Measurements from ENCODE around the genes PARPBP, ASCL1 and NT5DC3.

GRCh38 chr12:98593164-98593567, 320 bp upstream of the SLC25A3 start:
- RRBS, result 2% methylated on average over 9 of the region's 22 CpGs

GRCh38 chr12:99453262-99453845, 194.2 kb upstream of the GARIN6 start:
- RRBS, result no CpG with 5 or more reads among the region's 9 CpGs

DNA sequence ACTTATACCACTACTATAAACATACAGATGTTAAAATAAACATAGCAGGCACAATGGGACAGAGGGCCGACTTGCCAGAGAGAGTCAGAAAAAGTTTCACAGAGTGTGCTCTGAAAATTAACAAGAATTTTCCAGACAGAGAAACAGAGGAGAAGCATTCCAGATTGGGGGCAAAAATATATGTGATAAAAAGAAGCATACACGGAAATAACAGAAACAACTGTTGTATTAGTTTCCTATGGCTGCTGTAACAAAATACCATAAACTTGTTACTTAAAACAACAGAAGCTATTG, 49.0 kb upstream of the GARIN6 start:
- RRBS, result no CpG with 5 or more reads among the region's 2 CpGs

GRCh38 chr12:100268053-100268554, 1.1 kb downstream of the SCYL2 start:
- RRBS, result no CpG with 5 or more reads among the region's 5 CpGs

GRCh38 chr12:100437249-100437829, 36.3 kb upstream of the NR1H4 start:
- RRBS, result no CpG with 5 or more reads among the region's 4 CpGs

DNA sequence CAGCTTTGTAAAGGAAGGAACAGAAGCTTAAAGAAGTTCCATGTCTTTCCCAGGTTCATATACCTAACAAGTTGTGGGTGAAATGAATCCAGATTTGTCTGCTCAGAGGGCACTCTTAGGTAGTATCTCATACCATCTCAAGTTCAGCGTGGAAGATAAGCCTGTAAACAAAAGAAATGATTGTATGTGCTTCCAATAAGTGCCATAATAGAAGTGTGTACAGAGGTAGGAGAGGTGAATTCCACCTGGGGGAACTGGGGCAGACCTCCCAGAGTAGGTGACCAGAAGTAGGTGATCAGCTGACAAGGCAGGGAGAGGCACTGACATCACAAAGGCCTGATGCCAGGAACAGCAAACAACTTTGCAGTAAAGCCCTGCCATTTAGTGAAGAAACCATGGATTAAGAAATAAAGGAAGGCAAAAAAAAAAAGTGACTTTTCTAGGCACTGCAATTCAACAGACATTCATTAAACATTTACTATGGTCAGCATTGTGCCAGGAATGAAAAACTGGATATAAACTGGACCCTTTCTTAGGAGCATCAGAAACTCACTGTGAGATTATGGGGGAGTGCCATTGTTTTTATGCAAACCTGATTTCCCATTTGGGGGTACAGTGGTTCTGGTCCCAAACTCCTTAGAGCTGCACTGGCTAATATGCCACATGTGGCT, 31.2 kb downstream of the NR1H4 start:
- RRBS, result no CpG with 5 or more reads among the region's 1 CpG

- RRBS, result no CpG with 5 or more reads among the region's 12 CpGs
Measured at GRCh38 chr12:100574262-100574884, 889 bp downstream of the GAS2L3 start.

- RRBS, result no CpG with 5 or more reads among the region's 4 CpGs
Measured at GRCh38 chr12:101617048-101617434, 22.3 kb downstream of the MYBPC1 start.

DNA sequence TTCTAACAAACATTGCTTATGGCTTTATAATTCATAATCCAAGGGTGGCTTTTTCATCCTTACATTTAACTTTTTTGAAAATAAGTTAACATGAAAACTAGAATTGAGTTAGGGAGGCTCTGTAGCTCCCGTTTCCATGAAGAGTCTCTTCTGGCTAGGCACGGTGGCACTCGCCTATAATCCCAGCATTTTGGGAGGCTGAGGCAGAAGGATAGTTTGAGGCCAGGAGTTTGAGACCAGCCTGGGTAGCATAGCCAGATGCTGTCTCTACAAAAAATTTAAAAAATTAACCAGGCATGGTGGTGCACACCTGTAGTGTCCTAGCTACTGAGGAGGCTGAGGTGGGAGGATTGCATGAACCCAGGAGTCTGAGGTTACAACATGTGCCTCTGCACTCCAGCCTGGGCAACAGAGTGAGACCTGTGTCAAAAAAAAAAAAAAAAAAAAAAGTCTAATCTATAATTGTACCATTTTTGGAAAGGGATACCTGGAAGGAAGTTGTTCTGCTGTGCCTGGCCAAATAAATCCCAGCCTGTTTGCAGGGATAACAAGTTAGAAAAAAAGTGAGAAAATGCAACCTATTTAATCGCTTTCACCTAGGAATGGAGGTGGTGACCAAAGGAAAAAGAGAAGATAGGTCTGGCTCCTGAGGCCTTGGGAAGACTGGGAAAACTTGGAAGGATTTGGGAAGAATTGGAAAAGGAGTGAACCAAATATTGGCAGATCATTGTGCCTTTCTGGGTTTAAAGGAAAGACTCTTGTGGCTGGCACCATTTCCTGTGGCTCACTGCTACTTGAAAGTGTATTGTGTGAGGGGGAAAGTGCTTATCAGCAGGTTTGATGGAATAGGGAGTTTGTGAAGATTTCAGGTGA, 11.8 kb downstream of the CHPT1 start:
- RRBS, result no CpG with 5 or more reads among the region's 4 CpGs

DNA sequence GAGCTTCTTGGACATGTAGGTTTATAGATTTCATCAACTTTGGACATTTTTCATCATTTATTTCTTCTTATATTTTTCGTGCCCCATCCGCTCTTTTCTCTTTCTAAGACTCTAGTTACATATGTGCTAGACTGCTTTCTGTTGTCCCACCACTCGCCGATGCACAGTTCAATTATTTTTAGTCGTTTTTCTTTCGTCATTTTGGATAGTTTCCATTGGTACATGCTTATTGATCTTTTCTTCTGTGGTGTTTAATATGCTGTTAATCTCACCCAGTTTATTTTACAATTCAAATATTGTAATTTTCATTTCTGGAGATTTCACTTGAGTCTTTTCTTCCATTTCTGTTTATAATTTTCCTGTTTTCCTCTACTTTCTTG, 15.0 kb downstream of the CHPT1 start:
- RRBS, result no CpG with 5 or more reads among the region's 6 CpGs

DNA sequence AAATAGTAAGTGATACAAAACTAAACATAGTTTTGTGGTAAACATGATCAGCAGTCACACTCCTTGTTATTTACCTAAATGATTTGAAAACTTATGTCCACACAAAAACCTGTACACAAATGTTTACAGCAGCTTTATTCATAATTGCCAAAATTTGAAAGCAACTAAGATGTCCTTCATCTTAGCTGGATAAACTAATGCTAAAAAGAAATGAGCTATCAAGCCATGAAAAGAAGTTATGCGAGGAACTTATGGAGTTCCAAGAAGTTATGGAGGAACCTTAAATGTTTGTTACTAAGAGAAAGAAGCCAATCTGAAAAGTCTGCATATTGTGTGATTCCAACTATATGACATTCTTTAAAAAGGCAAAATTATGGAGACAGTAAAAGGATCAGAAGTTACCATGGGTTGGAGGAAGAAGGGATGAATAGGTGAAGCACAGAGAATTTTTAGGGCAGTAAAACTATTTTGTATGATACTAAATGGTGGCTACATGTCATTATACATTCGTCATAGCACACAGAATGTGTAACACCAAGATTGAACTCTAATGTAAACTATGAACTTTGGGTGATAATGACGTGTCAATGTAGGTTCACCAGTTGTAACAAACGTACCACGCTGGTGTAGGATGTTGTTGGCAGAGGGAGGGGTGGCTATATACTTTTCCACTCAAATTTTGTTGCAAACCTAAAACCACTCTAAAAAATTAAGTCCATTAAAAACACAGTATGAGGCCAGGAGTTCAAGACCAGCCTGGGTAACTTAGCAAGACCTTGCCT, 20.5 kb downstream of the CHPT1 start:
- RRBS, result no CpG with 5 or more reads among the region's 5 CpGs

DNA sequence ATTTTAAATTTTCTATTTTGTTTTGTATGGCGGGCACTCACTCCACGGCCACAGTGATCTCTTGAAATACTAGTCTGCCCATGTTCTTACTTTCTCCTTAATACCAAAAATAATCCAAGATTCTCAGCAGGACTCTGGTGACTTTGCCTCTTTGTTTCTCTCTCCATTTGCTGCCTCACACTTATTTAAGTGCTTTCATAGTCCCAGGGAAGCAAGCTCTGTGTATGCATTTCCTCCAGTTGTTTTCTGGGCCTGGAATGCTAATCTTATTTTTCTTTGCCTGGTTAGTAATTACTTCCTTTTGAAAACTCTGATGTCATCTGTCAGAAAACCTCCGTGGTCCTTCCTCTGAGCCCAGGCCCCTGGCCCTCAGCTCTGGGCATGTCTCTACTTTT, 1.9 kb upstream of the DRAM1 start:
- RRBS, result no CpG with 5 or more reads among the region's 3 CpGs

GRCh38 chr12:101935846-101937103, 58.9 kb downstream of the DRAM1 start:
- RRBS, result no CpG with 5 or more reads among the region's 11 CpGs

- RRBS, result 3% methylated on average over 19 of the region's 64 CpGs
Measured at GRCh38 chr12:102119671-102120728, at the start of gene PARPBP. Gene PARPBP (plus strand): TSS chr12:102120183.

GRCh38 chr12:102417687-102418202, 62.6 kb downstream of the IGF1 start:
- RRBS, result no CpG with 5 or more reads among the region's 1 CpG

DNA sequence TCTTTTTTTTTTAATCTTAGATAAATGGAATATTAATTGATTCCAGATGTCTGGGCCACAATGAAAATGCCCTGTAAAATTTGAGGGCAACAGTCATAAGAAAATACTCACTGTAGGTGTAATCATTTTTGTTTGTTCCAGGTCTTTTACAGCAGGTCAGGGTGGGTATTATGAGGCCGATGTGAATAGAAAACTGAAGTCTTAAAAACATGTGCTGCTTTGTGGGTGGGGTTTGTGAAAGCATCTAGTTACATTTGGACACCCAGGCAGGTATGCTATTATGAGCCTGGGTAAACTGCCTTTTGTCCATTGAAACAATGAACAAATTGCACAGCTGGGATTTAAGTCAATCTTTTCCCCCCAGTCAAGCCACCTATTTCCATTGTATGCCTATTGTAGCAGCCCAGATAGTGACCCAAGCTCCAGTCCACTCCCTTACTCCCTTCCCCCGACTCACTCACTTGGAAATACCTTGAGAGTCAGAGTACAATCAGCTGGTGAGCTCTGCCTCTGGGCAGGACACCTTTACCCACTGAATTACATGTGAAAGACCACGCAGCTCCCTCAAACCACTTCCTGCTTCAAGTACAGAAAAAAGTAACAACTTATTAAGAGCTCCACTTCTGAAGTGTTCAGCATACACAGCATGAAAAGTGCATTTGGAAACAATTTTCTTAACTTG, 1.8 kb downstream of the IGF1 start:
- RRBS, result no CpG with 5 or more reads among the region's 3 CpGs

- RRBS, result 75% methylated on average over 12 of the region's 56 CpGs
Measured at GRCh38 chr12:102957163-102958069, at the start of gene ASCL1. Gene ASCL1 (plus strand): TSS chr12:102957674.

DNA sequence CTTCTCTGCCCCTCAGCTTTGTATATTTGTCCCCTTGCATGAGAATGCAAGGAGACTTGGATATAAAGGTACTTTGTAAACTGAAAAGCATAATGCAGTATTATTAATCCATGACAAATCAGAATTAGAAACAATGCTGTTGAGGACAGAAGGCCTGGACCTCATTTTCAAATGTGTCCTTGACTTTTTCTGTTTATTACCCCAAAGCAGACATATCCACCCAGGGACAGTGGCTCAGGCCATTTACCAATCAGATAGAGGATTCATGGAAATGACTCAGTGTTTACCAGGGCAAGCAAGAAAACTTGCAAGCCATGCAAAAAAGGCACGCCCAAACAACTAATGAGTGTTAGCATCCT, 157.1 kb downstream of the ASCL1 start:
- RRBS, result no CpG with 5 or more reads among the region's 1 CpG

DNA sequence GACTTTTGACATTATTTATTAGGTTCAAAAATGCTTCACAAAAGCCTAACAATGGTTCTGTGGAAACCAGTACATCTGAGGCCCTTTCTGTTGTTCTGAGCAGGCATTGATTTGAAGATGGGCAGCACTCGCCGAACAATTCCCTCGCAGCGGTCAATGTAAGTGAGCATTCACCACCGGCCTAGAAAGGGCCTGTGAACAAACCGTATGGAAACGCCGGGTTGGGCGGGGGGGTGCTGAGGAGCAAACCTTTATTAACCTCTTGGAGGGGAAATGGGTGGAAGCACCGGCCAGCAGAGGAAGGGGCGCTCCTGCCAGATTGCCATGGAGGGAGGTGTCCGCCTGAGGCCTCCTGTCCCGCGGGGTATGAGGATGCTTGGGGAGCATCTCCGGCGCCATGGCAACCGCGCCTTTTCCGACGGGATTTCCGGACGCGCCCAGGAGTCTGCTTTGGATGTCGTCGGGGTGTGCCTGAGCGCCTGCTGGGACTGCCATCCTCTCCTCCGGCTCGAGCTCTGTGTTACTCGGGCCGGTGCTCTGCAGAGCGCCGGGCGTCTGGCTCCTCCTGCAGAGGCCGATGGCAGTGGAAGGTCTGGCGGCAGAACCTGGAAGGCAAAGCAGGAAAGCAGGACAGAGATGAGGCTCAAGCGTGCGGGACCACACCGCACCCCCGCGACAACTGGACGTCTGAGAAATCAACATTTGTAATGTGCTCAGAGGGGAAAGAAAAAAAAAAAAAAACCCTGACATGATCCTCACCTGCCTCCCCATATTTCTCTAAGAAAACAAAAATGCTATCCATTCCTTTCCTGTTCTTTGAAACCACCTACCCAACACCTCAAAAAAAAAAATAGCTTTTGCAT, 193.6 kb downstream of the C12orf42 start:
- RRBS, result 88% methylated on average over 17 of the region's 41 CpGs

DNA sequence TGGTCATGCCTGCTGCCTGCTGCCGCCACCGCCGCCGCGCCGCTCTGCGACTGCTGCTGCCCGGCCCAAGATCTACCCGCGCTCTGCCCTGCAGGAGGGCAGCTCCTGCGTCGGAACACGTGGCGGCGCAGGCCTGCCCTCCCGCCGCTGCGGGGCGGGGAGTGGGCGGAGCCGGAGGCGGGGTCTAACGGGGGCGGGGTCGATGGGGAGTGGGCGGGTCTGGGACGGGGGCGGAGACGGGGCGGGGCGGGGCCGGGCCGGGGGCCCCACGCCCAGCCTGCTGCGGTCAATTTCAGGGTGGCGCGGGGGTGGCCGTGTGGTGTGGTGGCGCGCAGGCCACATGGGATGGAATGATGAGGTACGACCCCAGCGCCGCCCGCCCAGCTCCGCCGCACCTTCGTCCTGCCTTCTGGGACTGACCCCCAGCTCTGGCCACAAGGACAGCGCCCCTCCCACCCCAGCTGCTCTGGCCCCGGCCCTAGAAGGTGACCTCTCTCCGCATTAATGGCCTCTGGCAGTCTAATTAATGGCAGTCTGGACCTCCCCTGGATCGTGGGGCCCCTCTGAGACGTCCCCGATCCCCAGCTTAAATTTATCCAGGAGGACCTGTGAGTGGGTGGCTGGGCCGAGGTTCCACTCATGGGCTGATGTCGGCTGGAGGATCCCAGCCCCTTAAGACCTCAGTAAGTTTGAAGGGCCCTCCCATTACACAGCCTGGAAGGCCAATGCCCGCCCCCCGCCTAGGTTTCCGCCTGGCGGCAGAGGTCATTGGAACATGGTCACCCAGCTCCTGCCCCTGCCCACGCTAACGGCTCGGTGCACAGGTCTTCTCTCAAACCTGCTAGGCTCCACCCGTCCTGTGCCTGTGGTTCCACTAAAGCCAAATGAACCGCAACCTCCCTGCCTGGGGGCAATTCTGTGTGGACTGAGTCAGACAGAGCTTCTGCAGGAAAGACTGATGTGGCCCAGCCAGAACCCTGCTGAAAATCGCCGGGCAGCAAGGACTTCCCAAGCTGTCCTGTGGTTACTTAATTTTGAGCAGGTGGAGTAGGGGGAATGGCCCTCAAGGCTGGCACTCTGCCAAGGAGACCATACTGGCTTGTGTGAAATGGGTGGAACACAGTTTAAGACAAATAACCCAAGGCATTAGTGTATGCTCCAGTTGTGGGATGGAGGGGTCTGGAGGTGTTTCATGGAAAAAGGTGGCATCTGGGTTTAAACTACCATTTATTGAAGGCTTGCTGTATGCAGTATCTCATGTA, at the start of gene NT5DC3:
Gene NT5DC3, minus strand, starts transcription at position 85 of the 1,262 bp plus-strand sequence.
- RRBS, result 3% methylated on average over 12 of the region's 66 CpGs

Data from HCT116 (cell line).